Helper T cell (primary cell): Measurements from ENCODE around the genes PLEK2 and RAD51B.

DNA sequence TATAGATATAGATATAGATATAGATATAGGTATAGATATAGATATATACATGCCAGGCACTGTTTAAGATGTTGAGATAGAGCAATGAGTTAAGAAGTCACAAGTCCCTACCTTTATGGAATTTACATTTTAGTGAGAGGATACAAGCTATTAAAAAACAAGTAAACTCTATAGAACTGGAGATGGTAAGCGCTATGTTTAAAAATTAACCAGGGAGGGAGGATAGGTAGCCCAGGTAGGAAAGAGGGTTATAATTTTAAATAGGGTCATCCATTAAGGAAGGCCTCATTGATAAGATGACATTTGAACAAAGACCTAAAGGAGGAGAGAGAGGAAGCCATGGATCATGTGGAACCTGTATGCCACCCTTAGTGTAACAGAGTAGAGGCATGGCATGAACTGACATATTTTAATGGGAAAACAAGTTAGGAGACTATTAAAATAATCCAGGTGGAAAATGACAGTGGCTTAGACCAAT lies 333.1 kb downstream of the GPHN start:
- PRO-cap, 2 experiments = no peak in any of the 2 experiments

- PRO-cap, 2 experiments = no peak in any of the 2 experiments
Measured at GRCh38 chr14:67360811-67361223, 689 bp downstream of the EIF2S1 start.

DNA sequence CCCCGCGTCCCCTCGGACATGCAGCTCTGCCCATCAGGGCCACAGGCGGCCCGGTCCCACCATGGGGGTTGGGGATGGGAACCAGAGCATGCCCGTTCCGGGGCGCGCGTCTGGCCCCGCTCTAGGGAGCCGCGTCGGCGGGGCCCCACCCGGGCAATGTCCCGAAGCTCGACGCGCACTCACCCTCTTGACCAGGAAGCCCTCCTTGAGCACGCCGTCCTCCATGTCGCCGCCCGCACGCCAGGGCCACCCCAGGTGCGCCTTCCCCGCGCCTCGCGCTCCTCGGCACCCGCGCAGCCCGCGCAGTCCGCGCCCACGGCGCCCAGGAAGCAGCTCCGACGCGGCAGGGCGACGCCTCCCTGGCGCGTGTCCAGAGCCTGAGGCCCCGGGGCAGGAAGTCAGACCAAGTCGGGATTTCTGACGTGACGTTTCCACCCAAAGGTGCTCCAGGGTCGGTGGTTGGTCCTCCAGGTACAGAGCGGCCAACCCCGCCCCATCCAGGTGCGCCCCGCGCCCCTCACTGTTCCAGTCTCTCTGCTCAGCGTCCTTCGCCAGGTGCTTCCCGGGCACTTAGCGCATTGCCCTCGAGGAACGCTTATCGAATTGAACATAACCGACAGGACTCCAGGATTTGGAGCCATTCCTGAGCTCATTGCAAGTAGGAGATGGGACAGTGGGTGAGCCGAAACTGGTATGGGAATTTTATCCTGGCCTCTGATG lies at the start of gene PLEK2:
PLEK2 (minus strand) TSS at position 331 of the 720 bp plus-strand sequence.
- PRO-cap, 2 experiments = peak in 2 of 2 experiments; most common plus-strand start position 528 of the sequence (in 2); most common minus-strand start position 302 of the sequence (in 1)

DNA sequence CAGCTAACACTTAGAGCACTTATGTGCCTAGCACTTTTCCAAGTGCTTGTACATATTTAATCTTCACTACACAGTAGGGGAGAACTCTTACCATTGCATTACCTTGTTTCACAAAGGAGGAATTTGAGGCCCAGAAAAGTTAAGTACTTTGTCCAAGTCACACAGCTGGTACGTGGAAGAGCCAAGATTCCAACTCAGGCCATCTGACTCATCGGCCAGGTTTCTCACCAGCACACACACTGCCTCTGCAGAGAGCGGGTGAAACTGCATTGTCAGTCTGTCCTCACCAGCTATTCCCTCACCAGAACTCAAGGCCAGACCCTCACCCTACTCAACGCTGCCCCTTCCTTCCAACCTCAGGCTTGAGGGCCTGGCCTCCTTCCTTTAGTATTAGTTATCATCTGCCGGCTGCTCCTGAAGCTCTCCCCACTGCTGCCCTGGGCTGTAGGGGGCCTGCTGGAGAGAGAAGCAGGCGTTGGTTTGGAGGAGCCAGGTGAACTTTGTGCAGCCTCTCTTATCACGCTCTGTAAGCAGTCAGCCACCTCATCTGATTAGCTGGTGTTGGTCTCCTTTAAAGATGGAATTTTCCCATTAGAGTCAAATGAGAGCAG lies 16.5 kb upstream of the PLEK2 start:
- PRO-cap, 2 experiments = no peak in any of the 2 experiments

- PRO-cap, 2 experiments = no peak in any of the 2 experiments
Measured at GRCh38 chr14:67514493-67514827, 18.6 kb upstream of the PLEKHH1 start.

DNA sequence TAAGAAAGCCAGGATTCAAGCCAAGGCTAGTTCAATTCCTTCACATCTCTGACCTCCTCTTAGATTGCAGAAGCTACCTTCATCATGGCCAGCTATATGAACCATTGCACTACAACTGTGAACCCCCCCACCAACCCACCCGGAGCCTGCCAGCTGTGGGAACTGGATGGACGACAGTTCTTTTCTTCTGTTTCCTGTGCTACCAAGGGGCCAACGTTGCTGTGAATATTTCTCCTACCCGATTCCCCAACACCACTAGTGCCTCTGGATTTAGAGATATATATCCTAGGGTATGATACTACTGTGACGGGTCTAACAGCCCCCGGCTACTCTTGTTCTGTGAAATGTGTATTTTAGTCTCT lies 13.1 kb downstream of the PIGH start:
- PRO-cap, 2 experiments = no peak in any of the 2 experiments

DNA sequence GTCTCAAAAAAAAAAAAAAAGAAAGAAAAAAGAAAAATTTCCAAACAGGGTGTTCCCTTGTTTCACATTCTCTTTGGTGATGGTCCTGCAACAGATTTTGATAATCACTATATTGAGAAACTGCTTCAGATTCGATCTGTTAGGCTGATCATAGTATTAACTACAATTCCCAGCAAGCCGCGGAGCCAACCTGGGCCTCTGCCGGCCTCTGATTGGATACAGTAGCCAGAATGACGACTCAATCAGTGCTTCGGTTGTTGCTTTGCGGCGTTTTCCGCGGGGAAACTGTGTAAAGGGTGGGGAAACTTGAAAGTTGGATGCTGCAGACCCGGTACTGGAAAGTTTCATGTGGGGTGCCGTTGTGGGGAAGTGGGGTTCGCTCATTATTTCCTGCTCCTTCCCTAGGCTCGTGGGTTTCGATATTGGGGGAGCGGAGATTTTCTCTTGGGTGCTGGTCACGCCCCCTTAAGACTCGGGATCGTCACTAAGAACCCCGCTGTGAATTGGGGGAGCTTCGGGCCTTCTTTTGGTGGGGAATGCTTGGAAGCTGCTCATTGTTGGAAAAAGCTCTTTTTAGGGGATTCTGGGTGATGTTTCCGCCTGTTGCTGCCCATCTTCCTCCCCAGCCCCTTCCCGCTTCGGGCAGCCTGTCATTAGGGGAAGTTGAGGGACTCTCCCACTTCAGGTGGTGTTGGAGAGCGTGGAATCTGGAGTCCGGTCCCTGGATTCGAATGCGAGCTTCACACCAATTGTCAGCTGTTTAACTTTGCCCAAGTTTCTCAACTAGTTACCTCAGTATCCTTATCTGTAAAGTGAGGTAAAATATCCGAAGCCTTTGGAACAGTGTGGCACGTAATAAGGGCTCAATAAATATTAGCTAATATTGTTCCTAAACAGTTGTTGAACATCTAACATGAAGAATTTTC lies at the start of gene RAD51B:
RAD51B (plus strand) TSS at position 257 of the 926 bp plus-strand sequence.
- PRO-cap, 2 experiments = peak in 1 of 2 experiments; most common plus-strand start position 290 of the sequence (in 1)

DNA sequence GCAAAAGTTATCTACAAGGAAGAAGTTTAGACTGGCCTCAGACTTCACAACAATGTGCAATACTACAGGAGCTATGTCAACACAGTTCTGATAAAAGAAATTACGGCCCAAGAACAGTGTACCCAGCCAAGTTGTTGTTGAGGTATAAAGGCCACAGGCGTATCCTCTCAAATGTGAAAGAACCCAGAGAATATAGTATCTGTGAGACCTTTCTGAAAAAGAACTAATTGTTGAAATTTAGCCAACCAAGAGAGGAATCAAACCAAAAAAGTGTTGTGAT lies 142.8 kb downstream of the RAD51B start:
- PRO-cap, 2 experiments = no peak in any of the 2 experiments

- PRO-cap, 2 experiments = no peak in any of the 2 experiments
Measured at GRCh38 chr14:68137458-68138386, 318.1 kb downstream of the RAD51B start.

DNA sequence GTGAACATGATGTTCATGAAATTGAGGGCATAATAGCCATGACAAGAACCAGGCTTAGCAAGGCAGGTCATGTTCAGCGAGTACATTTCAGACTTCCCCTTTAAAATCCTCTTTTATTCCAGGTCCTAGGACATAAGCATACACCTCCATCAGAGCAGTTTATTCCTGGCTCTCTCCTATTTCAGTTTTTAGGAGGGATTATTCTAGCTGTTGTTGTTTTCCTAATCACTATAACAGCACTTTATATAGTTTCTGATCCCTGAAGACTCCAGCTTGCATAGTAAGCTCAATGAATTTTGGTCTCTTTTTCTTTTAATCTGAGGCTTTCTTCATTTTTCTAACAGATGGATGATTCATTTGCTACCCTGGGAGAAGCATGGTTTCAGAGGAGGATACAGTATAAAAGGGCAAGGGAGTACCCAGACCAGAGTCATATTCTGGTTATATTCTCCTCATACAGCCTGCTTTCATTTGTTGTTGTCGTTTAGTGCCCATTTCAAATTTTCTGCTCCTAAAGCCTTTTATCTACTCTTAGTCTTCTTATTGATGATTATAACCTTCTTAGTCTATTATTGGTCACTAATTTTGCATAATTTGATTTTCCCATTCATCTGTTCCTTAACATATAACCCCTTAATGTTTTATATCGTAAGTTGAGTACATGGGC lies 349.4 kb downstream of the RAD51B start:
- PRO-cap, 2 experiments = no peak in any of the 2 experiments

DNA sequence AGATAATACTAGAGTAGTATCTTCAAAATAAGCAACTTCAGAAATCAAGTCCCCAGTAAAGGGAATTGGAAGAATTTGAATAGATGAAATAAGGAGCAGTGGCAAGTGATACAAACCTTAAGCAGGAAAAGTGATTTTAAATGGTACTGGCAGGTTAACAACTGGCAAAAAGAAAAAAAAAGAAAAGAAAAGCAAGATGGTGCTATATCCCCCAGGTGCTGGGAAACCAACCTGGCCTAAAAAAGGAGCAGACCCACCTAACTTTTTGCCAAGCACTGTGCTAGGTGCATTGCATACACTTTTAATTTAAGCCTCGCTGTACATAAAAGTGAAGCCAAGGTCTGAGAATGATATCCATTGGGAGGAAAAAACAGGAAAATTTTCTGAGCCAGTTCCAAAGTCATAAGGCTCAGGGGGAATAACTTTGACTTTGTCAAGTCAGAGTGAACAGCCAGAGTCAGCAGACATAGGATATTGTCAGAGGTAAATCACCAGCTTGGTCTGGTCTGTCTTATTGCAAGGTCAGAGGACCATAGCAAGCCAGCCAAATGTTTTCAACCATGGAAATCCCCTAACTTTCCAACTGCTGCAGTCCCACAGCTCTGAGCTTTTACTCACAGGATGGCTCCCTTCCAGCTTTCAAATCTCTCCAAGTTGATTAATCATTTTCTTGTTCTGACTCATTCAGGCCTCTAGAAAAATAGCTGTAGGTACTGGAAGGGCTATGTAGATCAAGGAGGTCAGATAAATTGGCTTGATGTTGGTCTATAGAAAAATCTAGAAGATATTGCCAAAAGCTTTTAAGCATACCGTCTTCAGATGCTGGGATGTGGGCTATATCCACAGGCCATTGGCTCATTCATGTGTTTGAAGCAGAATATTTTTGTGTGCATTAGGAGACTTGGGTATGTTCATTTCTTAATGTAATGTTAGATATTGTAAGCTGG lies 412.9 kb downstream of the RAD51B start:
- PRO-cap, 2 experiments = no peak in any of the 2 experiments

DNA sequence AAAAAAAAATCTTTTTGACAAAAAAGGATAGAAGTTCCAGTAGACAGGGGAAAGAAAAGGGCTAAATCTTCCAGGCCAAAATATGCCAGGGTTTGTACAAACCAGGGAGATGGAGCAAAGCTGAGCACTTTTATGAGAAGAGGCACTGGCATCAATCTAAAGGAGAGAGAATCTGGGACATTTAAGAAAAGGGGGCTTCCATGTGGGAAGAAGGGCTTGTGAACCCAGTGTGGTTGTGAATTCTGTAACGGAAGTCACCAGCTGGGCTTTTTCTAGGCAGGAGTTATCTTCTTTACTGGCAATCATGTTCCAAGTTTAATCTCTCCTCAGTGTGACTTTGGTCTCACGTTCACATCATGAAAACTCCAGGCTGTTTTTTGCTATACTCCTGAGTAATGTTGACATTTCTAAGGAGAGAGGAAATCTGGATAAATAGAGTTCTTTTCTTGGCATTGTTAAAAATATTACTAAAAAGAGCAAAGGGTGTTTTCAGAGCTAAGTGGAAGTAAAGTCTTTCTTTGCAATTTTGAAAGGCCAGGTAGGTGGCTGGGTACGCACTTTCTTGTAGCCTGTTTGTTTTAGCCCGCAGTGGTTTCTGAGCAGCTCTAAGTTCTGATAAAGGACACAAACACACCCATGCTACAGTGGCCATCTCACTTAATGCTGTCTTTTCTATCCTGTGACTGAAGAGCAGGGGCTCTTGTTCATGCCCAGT lies 426.9 kb downstream of the RAD51B start:
- PRO-cap, 2 experiments = no peak in any of the 2 experiments

DNA sequence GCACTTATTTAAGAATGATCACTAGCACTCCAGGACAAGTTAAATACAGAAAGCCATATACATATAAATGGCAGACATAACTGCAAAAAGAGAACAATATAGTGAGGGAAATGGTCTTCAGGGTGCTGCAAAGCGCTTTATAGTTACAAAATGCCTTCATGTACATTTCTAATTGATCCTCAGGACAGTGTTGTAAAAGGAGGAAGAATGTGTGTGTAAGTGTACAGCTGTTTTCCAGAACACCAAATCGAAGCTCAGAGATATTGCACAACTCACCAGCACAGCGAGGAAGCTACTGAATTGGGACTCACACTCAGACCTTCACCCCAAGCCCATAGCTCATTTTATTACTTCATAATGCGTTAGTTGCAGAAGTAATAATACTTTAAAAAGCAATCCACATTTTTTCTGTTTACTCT lies 428.2 kb downstream of the RAD51B start:
- PRO-cap, 2 experiments = no peak in any of the 2 experiments

DNA sequence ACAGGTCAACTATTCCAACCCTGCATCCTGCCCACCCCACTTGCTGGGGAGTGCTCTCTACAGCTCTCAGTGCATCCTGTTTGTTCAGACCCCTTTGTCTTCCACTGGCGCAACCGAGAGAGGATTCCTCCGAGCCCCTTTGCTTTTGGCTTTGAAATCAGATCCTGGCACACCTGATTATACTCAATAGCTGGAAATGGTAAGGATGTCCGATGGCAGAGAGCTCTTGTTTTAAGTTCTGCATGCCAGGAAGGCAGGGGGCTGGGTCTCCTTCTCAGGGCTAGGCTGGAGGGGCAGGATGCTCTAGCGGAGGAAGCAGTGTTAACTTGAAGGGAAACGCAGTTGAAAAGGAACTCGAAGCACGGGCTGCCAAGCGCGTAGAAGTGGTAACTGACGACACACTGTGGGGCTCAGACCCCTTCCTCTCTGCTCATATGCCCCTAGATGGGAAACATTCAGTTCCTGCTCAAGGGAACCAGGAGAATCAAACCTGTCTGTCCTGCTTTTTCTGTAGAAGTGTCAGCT lies 297.6 kb downstream of the ZFP36L1 start:
- PRO-cap, 2 experiments = no peak in any of the 2 experiments

DNA sequence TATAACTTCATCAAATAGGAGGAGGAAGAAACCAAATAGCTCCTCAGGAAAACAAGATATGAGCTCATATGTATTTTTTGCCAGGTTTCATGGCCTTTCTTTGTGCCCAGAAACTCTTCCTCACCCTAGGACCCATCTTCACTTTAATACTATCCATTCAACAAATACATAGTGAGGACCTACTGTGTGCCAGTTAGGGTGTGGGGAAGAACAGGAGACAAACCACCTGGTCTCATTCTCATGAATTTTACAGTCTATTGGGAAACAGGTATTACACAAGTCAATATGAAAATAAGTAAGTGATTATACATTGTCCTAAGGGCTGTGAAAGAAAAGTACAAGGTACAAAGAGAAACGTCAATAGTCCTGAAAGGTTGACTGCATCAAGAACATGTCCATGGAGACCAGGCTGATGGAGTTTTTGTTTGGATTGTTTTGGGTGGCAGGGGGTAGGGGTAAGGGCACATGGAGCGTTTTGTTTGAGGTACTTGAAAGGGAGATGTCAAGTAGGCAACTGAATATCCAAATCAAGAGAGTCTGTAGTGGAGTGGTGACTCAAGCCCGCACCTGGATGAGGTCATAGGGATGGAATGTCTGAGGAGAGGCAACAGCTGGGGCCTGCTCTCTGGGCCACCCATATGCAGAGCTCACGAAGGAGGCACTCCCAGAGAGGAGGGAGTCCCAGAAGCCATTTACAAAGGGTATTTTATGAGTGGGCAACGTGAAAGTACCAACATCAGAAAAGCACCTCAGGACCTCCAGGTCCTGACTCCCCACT lies 272.1 kb downstream of the ZFP36L1 start:
- PRO-cap, 2 experiments = no peak in any of the 2 experiments

DNA sequence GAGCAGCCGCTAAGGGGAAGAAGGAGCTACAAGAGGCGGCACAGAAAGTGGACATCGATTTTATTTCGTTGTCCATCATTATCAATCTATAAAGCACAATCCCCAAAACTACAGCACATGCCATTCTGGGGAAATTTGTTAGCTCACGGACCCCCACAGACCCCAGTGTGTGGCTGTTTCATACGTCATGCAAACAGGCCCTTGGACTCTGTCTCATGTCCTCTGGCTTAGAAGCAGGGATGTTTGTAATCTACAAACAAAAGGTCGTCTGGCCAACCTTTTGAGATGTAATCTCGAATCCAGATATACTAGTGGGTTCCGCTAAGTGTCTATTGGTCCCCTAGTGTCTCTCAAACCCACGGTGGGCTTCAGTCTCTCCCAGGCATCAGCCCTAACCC lies 221.0 kb downstream of the ZFP36L1 start:
- PRO-cap, 2 experiments = no peak in any of the 2 experiments

DNA sequence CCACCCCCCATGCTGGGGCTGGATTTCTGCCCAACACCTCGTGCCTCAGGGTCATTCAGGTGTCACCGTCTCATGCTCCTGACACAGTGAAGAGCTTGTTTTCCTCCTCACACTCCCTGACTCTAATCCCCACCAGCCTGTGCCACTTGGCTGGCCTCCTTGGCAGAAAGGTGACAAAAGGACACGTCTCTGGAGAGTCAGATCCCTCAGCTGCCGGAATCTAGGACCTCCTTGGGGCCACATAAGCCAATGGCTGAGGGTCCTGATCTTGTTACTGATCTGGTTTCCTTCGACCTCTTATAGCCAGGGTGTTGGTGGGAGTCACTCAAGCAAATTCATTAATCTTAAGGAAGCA lies 208.8 kb downstream of the ZFP36L1 start:
- PRO-cap, 2 experiments = no peak in any of the 2 experiments

GRCh38 chr14:68607117-68607438 lies 185.8 kb downstream of the ZFP36L1 start:
- PRO-cap, 2 experiments = no peak in any of the 2 experiments

DNA sequence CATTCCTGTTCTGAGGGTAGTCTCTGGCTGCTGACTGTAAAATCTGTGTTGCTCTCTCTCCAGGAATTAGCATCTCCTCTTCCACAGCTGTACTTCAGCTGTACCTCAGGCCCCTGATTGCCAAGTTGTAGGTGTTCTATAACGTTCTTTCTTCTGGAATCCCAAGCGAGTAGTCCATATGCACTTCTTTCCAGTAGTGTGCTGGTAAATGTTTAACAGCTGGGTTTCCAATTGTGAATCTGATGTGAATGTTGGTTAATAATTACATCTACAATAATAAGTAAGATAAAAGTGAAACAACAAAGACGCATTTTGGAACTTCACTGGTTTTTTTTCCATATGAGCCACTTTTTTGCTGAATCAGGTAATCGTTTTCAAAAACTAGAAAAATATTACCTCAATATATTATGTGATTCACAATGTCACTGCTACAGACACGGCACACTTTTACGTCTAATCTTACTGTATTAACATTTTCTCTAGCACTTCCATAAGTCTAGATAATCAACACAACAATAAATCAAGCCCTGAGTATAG lies 113.1 kb downstream of the ZFP36L1 start:
- PRO-cap, 2 experiments = no peak in any of the 2 experiments

GRCh38 chr14:68688681-68689271 lies 104.1 kb downstream of the ZFP36L1 start:
- PRO-cap, 2 experiments = no peak in any of the 2 experiments